Osteocyte (in vitro differentiated cells): ENCODE measurements around the genes CDCA7L, HYCC1 and NPY.

- PRO-cap: no peak
Observed at GRCh38 chr7:21338622-21339335, 89.1 kb upstream of the SP4 start.

DNA sequence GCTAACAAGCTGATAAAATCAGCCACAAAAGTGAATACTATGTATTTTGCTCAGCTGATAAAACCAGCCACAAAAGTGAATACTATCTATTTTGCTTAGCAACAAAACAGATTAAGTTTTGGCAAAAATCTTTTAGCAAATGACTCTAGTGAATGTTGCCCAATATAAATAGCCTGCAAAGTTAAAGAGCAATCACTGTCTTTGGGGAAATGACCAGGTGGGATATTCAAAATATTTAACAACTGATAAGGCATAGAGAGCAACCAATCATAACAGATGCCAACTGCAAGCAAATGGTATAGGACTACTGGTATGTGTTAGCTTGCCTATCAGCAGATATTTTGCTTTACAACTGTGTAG is 44.5 kb upstream of the SP4 start:
- PRO-cap: no peak

DNA sequence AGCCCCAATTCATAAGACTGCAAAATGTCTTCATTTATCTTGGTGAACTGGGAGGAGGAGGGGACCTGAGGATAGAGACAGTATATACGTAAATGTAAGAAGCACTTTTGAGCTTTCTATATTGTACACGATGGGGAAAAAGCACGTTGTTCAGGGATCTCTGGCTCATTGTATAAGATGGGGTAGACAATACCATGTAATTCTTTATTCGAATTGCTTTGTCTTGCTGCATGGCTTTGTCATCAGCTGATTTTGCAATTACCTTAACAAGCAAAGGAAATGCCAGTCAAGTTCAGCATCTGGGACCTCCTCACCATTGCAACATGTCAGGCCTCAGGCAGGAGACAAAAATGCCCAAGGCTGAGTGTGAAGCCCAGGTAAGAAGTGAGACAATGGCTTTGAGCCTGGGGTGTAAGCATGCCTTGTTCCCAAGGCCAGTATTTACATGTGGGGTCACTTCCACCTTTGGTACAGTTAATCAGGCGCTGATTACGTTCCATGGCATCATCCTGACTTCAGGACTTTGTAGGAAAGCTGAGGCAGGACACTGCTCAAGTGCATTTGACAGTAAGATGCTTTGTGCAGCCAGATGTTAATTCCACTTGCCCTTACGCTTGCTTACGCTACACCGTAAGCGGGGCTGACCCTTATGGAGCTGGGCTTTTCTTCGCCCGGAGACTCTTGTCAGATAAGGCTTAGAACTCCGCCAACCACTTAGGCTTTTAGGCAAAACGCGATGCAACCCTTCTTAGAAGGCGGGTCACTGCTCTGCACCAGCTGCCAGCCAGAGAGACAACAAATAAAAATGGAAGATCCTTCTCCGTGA is 1.5 kb upstream of the SP4 start:
- PRO-cap: no peak

GRCh38 chr7:21428551-21428970 is 678 bp downstream of the SP4 start:
- PRO-cap: no peak

DNA sequence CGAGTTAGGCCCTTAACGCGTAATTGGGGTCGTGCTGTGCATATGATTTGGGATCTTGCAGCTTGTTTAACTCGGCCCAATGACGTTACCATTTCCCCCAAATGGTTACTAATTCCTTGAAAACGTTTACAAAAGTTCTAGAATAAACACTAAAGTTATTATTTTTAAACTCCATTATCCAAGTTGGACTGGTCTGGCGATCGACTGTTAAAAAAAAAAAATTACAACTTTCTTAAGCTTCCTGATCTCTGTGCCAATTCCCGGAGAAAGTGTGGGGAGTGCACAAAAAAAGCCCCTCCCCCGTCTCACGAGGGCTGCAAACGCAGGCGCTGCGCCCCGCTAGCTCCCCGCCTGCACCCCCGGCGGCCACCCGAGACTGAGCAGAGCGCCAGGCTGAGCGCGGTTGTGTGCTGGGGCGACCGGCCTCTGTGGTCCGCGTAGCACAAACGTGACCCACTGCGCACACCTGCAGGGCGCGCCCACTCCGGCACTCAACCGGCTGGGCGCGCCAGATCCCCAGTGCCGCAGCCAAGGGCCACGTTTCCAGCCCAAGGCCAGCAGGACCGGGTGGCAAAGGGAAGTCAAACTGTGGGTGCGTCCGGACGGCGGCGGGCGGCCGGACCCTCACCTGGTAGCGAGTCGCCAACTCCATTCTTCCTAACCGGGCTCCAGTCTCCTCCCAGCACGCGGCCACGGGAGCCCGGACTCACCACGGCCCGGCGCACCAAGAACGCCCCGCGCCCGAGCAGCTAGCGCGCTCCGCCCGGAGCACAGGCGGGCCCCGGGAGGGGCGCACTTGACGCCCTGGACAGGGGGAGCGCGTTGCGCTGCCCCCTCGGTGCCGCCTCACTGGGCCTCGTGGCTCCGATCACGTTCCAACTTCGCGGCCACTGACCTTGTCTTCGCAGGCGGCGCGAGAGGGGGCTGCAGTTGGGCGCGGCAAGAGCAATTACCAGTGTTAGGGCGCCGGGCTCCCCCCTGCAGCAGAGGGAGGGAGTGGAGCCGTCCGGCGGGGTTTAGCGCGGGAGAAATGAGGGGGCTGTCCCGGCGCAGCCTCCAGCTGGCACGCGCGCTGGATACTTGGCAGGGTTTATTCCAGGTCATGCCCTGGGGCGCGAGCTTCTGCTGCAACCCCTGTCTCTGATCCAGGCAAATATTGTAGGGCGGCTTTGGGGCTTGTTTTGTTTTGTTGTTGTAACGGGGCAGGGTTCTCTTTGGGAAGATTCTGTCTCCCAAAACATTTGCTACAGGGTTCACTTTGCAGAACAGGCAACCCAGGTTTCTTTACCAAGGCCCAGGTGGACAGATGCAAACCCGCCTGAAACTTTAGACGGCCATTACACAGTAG is at the start of gene CDCA7L:
CDCA7L (minus strand) TSS at position 747 of the 1,348 bp plus-strand sequence.
- PRO-cap: bidirectional peak, plus-strand start at position 369 of the sequence, minus-strand start at position 378 of the sequence; unidirectional peak, minus-strand start at position 729 of the sequence

DNA sequence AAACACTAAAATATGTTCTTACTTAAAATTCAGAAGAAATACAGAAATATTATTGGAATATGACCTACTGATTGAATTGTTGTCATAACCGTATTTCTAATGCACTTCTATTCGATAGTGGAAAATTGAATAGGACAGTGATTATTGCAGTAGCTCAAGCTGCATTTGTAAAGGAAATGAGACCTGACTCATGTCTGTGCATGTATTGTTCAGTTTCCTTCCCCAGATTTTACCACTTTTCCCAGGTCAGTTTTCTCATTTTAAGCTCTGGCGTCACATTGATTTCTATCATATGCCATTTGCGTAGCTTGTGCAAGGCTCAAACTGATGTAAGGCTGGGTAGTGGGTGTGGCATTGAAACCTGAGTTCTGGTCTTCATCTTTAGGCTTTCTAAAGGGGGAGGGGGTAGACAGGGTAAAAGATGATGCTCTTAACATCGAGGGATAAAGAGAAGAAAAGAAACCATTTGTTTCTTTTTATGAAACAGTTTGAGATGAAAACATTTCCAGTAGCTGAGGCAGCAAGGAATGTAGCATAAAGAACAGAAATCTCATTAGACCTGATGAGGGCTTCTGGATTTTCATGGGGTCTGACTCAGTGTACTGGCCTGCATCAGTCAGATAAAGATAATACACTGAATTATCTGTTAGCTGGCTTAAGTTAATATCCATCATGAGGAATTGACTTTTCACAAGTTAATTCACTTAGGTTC is 182.2 kb upstream of the CDCA7L start:
- PRO-cap: no peak

DNA sequence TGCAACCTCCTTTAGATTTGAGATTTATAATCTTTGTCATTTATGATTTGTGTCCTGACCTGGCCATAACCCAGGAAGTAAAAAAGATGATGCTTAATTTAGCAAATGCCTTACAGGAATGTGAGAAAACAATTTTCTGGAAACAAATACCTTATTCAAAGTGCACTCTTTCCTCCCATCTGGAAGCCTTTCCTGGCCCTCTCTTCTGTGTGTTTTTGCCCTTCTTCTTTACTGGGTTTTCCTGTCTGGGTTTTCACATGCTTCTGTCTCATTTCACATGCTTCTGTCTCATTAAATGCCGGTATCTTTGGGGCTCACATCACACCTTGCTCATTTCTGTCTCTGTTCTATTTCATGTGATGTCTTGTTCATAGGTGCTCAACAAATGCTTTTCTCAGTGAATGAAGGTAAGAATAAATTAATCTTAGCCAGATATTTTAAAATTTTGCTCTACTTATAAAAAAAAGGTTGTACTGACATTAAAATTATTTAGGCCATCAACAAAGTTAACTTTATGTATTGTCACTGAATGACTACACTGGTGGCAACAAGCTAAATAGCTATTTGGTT is 149.1 kb downstream of the RAPGEF5 start:
- PRO-cap: no peak

- PRO-cap: no peak
Observed at GRCh38 chr7:22345139-22345867, 11.7 kb downstream of the RAPGEF5 start.

DNA sequence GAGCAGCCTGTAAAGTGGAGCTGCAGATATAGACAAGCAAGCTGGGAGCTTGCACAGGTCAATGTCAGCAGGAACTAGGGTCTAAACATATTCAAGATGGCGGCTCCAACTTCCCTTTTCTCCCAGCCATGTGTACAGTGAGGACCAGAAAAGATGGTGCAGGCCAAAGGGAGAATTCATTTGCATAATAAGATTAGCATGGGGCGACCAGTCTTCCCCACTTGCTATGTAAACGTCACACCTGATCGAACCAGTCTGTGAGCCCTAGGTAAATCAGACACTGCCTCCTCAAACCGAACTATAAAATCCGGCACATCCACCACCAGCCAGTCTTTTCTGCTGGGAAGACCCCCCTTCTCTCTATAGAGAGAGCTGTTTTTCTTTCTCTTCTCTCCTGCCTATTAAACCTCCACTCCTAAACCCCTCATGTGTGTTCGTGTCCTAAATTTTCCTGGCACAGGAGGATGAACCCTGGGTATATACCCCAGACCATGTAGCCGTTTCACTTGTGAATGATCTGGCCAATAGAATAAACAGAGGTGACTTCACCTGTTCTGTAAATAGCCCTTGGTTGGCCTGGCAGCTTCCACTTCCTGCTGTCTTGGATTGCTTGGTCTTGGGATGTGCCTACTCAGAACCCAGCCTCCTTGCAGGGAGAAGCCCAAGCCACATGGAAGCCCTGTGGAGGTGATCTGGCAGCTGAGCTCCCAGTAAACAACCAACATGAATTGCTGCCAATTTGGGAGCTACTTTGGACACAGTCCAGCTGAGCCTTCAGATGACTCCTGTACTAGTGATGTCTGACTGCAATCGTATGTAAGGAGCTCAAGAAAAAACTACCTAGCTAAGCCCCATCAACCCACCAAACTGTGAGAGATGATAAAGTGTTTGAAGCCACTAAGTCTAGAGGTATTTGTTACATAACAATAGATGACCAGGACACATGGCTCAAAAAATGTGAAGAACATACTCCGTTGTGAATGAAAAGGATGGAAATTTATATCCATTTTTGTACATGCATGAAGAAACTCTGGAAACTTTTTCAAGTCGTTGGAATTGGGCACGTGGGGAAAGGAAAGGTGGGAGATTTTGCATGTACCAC is 4.8 kb upstream of the RAPGEF5 start:
- PRO-cap: no peak

- PRO-cap: no peak
Observed at GRCh38 chr7:22452173-22452615, 47.8 kb downstream of the STEAP1B start.

GRCh38 chr7:22577983-22578852 is 78.2 kb upstream of the STEAP1B start:
- PRO-cap: no peak

DNA sequence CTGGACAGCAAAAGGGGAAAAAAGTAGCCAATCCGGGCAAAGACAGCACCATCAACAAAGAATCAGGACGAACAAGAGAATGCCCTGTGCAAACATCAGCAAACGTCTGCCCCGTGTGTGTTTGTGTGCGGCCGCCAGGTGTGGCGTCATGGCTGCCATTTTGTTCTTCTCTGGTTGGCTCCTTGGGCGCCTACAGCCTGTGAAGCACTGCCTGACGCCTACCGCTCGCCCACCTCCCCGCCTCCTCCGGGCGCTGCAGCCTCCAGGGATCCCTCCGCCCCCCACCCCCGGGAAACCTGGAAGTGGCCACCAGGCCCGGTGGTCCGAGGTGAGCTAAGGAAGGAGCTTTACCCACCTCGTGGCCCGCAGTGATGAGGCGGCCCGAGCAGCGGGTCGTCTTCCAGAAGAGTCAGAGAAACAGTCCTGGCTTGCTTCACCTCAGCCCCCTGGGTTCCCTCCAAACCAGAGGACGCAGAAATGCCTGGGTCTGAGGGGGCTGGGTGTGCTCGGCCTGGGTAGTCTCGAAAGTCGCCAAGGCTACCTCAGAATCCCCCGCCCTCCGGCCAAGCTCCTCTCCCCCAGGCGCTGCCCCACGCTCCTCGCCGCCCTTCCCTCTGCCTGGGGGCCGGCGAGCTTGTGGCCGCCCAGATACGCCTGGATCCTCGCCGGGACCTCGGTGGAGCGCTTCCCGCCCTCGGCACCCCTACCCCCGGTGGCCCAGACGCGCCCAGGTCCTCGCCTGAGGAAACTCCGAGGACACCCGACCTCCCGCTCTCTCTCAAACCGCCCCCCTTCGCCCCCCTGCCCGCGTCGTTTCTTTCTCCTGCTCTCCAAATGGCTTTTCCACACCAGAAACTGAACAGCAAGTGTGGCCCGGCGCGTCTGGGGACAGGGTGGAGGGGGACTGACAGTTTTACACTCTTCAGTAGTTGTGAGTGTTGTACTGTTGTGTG is 61.7 kb upstream of the IL6 start:
- PRO-cap: no peak

GRCh38 chr7:22669088-22669446 is 57.9 kb upstream of the IL6 start:
- PRO-cap: no peak

DNA sequence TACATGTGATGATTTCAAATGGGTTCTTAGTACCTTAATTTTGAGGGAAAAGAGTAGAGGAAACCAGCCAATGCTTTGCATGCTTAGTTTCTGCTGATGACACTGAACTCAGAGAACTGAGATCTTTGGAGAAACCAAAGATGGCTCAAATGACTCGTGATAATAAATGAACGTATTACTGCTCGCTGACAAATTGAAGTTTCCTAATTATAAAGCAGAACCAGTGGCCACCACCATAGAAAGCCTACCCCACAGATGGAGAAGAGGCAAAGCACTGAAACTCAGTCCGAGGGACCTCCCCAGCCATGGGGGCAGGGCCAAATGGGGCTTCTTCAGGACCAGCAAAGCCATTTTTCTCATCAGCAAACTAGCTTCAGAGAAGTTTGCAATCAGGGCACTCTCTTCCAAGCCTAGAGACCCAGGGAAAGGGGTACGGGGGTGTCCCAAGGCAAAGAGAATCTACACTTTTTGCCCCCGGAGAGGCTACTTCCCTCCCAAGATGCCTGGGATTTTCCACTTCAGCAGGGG is 4.5 kb upstream of the IL6 start:
- PRO-cap: no peak

DNA sequence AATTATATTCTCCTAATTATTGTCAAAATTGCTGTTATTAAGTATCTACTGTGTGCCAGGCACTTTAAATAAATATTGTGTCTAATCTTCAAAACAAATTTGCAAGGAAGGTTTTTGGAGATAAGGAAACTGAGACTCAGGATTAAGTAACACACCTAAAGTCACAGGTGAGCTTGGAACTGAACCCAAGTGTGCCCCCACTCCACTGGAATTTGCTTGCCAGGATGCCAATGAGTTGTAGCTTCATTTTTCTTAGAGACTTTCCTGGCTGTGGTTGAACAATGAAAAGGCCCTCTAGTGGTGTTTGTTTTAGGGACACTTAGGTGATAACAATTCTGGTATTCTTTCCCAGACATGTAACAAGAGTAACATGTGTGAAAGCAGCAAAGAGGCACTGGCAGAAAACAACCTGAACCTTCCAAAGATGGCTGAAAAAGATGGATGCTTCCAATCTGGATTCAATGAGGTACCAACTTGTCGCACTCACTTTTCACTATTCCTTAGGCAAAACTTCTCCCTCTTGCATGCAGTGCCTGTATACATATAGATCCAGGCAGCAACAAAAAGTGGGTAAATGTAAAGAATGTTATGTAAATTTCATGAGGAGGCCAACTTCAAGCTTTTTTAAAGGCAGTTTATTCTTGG is 1.5 kb downstream of the IL6 start:
- PRO-cap: no peak

DNA sequence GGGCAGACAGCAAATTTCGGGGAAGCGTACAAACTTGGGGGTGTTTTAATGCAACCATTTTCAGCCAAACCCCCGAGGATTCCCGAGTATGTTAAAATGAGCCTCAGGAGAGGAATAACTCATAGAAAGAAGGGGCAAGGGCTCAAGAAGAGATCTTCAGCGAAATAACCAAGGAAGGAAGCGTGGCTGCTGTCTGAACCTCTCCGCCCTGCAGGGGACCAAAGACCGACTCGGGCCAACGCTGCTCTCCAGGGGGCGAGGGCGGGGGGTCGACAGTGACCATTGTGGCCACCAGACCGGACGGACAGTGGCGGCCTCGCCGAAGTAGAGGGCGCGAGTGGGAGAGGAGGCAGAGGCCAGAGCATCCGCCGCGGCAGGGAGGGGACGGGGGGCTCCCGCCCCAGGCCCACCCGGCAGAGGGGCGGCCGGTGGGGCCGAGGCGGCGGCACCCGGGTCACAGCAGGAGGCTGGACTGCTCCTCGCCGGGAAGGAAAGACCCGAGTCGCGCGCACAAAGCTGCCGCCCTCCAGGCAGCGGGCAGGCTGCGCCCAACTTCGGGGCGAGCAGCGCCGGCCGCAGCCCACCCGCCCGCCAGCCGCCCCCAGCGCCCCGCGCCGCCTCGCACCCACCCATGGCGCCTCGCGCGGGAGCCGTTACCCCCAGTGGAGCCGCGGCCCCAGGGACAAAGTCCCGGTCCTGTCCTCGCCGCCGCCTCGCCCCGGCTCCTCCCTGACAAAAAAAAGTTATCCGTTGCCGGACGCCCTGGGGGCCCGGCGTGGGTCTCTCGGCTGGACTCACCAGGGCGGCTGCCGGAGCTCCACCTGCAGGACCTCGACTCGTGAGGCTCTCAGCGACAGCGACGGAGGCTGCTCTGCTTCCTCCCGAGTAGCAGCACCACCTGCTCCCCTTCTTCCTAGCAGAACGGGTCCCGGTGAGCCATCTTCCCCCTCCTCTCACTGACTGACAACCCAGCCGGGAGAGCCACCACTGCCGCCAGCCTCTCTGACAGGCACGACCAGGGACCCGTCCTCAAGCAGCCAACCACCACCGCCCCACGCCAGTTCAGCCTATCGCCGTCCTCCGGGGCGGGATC is at the start of gene HYCC1:
HYCC1 (minus strand) TSS at position 1,004 of the 1,093 bp plus-strand sequence.
- PRO-cap: unidirectional peak, minus-strand start at position 731 of the sequence; bidirectional peak, plus-strand start outside the sequence, minus-strand start at position 962 of the sequence

DNA sequence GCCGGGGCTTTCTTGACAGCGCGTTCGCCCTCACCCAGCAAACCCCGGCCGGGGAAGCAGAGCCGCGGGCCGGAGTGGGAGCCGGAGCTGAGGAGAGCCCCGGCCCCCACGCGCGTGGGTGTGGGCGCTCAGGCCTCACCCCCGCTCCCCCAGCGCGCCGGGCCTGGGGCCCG is 718 bp downstream of the IGF2BP3 start:
- PRO-cap: unidirectional peak, plus-strand start at position 40 of the sequence

DNA sequence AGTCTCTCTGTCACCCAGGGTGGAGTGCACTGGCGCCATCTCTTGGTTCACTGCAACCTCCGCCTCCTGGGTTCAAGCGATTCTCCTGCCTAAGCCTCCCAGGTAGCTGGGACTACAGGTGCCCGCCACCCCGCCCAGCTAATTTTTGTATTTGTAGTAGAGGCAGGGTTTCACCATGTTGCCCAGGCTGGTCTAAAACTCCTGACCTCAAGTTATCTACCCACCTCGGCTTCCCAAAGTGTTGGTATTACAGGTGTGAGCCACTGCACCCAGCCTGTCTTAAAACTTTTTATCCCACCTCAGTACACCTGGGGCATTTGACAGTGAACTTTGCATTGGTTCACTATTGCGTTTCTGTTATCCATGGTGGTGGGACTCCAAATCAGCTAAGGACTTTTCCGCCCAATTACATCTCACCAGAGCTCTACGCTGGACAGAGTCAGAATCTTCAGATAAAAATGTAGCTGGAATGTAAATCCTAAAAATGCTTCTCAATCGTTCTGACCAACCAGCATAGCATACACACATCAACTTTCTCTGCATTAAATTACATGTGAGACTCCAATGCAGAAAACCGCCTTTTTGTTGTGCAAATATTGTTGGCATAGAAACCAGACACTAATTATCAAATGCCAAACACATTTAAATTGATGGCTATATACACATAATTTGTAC is 10.9 kb downstream of the TRA2A start:
- PRO-cap: no peak

DNA sequence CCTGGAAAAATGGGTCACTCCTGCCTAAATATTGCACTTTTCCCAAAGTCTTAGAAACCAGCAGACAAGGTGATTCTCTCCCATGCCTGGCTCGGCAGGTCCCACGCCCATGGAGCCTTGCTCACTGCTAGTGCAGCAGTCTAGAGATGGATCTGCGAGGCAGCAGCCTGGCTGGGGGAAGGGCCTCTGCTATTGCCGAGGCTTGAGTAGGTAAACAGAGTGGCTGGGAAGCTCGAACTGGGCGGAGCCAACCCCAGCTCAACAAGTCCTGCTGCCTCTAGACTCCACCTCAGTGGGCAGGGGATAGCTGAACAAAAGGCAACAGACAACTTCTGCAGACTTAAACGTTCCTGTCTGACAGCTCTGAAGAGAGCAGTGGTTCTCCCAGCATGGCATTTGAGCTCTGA is 134.8 kb downstream of the STK31 start:
- PRO-cap: no peak

GRCh38 chr7:24283350-24284337 is at the start of gene NPY:
TSS of gene NPY (plus strand) at chr7:24284190.
- PRO-cap: no peak